Epithelial cell of proximal tubule (primary cell): ENCODE measurements around the genes LINGO4, LCE3E, SMCP, LORICRIN and S100A8.

DNA sequence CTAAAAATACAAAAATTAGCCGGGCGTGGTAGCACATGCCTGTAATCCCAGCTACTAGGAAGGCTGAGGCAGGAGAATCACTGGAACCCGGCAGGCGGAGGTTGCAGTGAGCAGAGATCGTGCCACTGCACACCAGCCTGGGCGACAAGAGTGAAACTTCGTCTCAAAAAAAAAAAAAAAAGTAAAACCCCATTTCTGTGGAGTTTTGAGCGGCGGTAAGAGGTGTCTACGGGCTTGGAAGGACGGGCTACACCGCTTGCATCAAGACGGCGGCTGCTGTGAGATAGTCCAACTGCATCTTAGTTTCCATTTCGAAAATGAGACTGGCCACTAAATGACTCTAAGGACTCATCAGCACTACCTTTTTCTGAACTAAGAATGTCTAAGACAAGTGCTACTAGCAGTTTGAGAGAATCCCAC, 1.5 kb downstream of the POGZ start:
- RAMPAGE, long total RNA, result no peak
- RRBS, result no CpG with 5 or more reads among the region's 15 CpGs

DNA sequence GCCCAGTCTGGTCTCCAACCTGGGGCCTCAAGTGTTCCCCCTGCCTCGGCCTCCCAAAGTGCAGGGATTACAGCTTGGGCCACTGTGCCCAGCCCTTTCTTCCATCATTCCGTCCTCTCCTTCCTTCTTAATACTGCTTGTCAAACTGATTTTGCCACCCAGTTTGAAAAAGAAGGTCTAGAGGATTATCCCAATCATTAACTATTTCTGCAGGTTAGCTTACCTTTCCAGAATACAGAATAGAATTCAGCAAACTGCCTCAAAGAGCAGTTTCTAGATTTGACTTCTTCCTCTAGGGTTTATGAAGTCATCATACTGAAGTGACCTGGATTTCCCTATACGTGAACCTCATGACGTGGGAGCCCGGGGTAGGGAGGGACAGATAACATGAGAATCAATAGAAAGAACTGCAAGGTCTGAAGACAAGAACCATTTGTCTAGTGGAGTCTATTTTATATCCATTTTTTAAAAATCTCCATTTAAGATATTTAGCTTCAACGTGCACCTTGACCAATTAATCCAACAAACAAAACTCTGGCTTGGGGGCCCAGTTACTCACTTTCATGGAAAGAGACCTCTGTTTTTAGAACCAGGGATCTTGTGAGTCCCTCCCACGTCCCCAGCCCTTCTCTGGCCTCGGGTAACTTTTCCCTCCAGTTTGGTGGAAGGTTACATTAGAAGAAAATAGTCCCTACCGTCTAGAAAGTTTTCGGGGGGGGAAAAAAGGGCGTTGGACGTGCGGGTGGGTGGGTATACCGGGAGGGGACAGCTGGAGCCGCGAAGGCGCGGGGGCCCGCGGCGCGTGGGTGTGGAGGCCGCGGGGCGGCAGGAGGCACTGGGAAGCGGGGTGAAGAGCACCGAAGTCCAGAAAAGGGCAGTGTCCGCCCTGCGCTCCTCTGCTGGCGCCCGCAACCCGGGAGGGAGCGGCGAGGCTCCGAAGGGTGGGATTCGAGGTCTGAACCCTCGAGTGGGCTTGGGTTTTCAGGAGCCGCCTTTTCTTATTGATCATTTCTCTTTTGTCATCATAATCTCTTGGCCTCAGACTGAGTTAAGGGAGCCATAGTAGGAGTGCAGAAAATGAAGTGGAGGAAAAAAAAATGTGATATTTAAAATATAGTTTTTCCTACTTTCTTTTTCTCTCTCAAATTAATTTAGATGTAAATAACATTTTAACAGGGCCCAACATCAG, 13.8 kb upstream of the POGZ start:
- RAMPAGE, long total RNA, result no peak
- RRBS, result no CpG with 5 or more reads among the region's 38 CpGs

DNA sequence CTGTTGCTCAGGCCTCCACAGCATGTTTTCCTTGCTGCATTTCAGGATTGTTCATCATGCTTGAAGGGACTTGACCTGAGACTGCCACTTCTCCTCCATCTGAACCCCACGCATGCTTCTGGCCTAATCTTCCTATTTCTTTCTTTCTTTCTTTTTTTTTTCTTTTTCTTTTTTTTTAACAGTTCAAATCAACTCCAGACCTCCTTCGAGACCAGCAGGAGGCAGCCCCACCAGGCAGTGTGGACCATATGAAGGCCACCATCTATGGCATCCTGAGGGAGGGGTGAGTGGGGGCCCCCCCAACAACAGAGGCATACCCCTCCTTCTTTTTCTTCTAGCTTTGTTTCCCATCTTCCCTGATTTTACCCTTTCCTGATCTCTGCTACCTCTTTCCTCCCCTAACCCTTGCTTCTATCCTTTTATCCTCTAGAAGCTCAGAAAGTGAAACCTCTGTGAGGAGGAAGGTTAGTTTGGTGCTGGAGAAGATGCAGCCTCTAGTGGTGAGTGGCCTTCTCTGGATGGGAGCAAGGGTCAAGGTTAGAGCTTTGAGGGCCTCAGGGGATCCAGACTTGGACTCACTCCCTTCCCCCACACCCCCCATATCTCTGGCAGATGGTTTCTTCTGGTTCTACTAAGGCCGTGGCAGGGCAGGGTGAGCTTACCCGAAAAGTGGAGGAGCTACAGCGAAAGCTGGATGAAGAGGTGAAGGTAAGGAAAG, 9.0 kb downstream of the CGN start:
- RAMPAGE, long total RNA, result no peak
- RRBS, result no CpG with 5 or more reads among the region's 5 CpGs

DNA sequence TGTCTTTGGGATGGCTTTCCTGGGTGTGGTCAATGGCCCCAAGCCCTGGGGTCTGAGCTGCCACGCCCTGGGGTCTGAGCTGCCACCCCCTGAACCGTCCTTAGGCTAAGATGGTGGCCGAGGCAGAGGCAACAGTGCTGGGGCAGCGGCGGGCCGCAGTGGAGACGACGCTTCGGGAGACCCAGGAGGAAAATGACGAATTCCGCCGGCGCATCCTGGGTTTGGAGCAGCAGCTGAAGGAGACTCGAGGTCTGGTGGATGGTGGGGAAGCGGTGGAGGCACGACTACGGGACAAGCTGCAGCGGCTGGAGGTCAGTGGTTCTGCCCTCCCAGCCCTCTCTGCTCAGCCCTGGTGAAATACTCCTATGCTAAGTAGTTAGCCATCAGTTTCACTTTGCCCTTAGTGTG, 10.3 kb upstream of the TUFT1 start:
- RAMPAGE, long total RNA, result no peak
- RRBS, result no CpG with 5 or more reads among the region's 18 CpGs

DNA sequence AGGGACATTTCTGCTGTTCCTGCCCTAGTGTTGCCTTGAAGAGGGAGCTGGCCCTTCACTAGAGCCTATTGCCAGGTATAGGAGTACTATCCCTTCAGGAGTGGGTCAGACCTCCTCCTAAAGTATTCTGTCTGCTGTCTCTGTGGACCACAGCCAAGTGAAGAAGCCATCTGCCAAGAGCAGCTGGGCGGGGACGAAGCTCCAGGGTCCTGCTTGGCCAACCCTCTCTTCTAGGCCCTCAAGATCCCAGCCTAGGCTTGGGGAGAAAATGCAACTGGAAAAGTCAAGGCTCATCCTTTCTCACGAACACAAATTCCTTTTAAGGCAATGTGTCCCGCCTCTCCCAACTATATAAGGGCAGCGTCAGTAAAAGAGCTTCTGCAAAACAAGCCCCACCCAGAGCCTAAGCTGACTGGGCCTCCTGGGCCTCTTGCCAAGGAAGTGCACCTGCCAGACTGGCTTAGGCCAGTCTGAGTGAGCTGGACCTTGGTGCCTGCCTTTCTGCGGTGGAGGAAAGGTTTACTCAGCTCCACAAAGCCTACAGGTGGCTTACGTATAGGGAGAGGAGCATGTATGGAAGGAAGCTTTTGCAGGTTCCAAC, 631 bp upstream of the TUFT1 start:
- RAMPAGE, long total RNA, result no peak
- RRBS, result no CpG with 5 or more reads among the region's 7 CpGs

DNA sequence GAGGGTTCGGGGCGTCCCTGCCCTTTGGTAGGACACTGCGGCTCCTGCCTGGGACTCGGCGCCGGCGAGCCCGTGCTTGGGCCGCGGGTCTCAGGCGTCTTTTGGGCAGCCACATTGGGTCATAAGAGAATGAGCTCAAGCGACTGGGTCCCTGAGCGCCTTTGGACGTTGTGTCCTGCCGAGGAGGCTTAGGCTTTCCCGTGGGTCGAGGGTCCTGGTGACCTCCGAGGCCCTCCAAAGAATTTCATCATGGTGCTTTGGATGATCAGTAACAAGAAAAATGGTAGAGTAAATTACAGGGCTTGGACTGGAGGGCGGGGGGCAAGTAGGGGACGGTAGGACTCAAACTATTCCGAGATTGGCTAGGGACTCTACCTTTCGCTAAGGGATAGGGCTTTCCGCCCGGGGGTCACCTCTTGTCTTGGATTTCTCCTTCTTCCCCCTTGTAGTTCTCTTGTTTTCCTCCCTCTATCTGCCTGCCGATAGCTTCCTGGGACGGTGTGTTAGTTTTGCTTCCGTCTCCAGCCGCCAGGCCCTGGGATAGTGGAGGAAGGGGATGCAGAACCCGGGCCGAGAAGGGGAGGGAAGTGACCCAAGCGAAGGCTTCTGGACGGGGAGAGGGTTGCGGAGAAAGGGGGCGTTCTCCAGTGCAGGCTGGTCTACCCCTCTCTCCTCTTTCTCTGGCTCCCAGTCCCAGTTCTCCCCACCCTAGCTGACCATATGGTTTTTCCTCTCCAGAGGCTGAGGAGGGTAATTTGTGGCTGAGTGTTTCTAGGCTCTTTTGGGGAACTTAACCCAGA, 718 bp downstream of the TUFT1 start:
- RAMPAGE, long total RNA, result no peak
- RRBS, result no CpG with 5 or more reads among the region's 34 CpGs

- RAMPAGE, long total RNA, result no peak
- RRBS, result no CpG with 5 or more reads among the region's 2 CpGs
Measured at GRCh38 chr1:151548697-151549156, 8.6 kb downstream of the TUFT1 start.

DNA sequence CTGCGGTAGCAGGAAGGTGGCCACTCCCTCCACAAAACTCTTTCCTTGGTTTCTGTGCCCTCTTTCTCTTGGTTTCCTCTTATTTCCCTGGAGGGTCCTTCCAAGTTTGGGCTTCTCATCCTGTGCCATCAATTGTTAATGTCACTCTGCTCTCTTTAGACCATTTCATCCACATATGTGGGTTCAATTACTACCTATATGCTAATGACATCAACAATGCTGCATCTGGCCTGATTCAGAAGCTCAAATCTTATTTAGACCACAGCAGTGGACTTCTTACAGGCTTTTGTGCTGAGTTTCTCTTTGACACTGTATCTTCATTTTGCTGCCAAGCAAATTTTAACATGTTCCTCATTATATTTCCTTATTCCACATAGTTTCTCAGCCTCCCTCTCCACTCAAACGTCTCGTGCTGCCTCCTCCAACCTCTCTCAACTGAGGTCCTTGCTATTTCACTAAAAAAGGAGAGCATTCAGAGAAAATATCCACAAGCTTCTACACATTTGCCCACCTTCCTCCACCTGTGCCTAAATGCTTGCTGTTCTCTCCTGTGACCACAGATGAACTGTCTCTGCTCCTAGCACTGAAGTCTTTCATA, 6.6 kb downstream of the TDRKH start:
- RAMPAGE, long total RNA, result no peak
- RRBS, result no CpG with 5 or more reads among the region's 3 CpGs

GRCh38 chr1:151805196-151805686, at the start of gene LINGO4:
TSS of gene LINGO4 (minus strand) at chr1:151805419.
- RAMPAGE, long total RNA, result no peak
- RRBS, result 100% methylated on average over 1 of the region's 8 CpGs

DNA sequence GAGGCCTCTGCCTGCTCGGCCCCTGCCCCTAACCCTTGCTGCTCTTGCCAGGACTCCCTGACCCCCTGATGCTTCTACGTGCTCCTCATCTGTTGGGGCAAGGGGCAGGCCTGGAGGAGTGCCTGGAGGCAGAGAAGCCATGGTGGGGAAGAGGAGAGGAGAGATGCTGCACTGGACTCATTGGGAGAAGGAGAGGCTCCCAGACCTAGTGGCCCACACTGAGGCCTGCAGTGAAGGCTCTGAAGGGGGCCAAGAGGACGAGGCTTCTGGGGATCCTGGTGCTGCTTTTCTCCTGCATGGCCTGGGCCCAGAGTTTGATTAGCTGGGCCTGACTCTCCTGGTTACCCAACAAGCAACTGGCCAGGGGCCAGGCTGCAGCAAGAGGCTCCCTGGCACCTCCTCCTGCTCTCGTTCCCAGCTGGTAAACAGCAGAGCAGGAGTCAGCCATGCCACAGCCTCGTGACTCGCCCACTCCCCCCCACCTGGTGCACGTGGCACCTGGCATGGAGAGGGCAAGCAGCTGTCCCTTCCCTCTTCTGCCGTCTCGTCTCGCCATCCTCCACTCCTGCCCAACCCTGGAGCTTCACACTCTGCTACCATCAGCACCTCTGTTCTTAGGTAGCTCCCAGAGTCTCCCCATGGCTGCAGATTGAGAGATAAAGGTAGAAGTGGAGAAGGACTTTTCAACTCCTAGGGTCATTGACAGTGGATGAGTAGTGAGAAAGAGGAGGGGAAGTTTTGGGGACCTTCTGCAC, 931 bp upstream of the RORC start:
- RAMPAGE, long total RNA, result no peak
- RRBS, result no CpG with 5 or more reads among the region's 10 CpGs

DNA sequence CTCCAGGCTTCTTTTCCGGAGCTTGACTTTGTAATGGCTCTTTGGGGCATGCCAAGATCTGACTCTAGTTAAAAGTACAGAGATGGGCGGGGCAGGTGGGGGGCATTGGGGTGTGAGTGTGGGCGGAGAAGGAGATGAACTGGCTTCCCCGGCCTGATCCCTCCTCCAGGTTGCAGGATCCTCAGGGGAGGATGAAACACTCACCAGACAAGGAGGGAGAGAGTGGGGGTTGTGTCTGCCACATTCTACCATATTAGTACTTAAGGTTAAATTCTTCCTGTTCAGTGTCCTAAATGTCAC, 23.0 kb downstream of the S100A10 start:
- RAMPAGE, long total RNA, result no peak
- RRBS, result no CpG with 5 or more reads among the region's 4 CpGs

GRCh38 chr1:152028951-152029539, 7.8 kb downstream of the S100A11 start:
- RAMPAGE, long total RNA, result no peak
- RRBS, result no CpG with 5 or more reads among the region's 9 CpGs

DNA sequence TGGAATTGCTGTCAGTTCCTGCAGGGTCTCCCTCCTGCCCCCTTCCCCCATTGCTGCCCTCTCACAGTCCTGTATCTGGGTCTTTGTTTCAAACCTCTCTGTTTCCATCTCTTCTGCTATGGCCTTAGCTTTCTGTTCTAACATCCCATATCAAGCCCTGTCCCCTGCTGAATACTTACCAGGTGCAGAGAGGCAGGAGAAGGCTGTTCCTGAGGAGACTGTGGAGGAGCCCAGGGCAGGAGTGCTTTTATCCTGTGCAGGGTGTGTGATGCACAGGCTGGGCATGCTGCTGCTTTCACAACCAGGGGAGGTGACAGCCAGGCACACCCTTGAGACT, at the start of gene LCE3E:
Gene LCE3E, minus strand, starts transcription at position 222 of the 337 bp plus-strand sequence.
- RAMPAGE, long total RNA, result no peak

- RAMPAGE, long total RNA, result no peak
Measured at GRCh38 chr1:152721459-152721669, 2.0 kb downstream of the C1orf68 start.

DNA sequence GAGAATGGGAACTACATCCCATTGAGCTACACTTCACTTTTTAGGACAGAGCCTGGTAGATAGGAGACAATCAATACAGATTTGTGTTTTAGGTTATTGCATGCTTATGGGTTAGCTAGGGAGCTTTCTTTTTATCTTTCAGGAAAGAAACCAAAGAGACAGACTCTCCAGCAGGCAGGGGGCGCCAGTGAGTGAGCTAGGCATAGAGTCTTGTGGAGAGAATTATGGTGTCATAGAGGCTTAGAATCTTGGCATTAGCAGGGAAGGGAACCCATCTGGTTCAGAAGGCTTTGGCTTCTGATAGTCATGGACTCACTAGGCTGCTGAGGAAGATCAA, at the start of gene SMCP:
Gene SMCP, plus strand, starts transcription at position 283 of the 337 bp plus-strand sequence.
- RAMPAGE, long total RNA, result no peak
- RRBS, result no CpG with 5 or more reads among the region's 1 CpG

- RAMPAGE, long total RNA, result no peak
- RRBS, result no CpG with 5 or more reads among the region's 5 CpGs
Measured at GRCh38 chr1:152912844-152913285, 4.5 kb downstream of the IVL start.

DNA sequence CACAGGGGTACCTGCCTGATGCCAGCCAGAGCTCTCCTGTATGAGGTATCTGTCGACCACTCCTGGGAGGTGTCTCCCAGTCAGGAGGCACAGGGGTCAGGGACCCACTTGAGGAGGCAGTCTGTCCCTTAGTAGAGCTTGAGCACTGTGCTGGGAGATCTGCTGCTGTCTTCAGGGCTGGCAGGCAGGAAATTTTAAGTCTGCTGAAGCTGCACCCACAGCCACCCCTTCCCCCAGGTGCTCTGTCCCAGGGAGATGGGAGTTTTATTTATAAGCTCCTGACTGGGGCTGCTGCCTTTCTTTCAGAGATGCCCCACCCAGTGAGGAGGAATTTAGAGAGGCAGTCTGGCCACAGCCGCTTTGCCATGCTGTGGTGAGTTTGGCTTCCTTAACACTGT, 15.1 kb upstream of the LELP1 start:
- RAMPAGE, long total RNA, result no peak
- RRBS, result no CpG with 5 or more reads among the region's 2 CpGs

- RAMPAGE, long total RNA, result no peak
- RRBS, result no CpG with 5 or more reads among the region's 6 CpGs
Measured at GRCh38 chr1:153259557-153260087, at the start of gene LORICRIN. TSS of gene LORICRIN (plus strand) at chr1:153259687.

- RAMPAGE, long total RNA, result no peak
- RRBS, result no CpG with 5 or more reads among the region's 16 CpGs
Measured at GRCh38 chr1:153390351-153391424, at the start of gene S100A8. TSS of gene S100A8 (minus strand) at chr1:153391073.

GRCh38 chr1:153488579-153488876, 28.1 kb upstream of the S100A7 start:
- RAMPAGE, long total RNA, result no peak
- RRBS, result no CpG with 5 or more reads among the region's 1 CpG